ENCODE measurements around the gene DUOXA1.

- RRBS, result no CpG with 5 or more reads among the region's 3 CpGs
These were observed 7.7 kb downstream of the SORD start for GRCh38 chr15:45030612-45031121.

DNA sequence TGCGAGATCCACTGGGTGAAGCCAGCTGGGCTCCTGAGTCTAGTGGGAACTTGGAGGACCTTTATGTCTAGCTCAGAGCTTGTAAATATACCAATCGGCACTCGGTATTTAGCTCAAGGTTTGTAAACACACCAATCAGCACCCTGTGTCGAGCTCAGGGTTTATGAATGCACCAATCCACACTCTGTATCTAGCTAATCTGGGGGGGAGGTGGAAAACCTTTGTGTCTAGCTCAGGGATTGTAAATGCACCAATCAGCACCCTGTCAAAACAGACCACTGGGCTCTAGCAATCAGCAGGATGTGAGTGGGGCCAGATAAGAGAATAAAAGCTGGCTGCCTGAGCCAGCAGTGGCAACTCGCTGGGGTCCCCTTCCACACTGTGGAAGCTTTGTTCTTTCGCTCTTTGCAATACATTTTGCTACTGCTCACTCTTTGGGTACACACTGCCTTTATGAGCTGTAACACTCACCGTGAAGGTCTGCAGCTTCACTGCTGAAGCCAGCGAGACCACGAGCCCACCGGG lies 12.3 kb downstream of the SORD start:
- RRBS, result no CpG with 5 or more reads among the region's 10 CpGs

GRCh38 chr15:45079648-45080098 lies 34.3 kb downstream of the DUOX2 start:
- RRBS, result no CpG with 5 or more reads among the region's 4 CpGs

DNA sequence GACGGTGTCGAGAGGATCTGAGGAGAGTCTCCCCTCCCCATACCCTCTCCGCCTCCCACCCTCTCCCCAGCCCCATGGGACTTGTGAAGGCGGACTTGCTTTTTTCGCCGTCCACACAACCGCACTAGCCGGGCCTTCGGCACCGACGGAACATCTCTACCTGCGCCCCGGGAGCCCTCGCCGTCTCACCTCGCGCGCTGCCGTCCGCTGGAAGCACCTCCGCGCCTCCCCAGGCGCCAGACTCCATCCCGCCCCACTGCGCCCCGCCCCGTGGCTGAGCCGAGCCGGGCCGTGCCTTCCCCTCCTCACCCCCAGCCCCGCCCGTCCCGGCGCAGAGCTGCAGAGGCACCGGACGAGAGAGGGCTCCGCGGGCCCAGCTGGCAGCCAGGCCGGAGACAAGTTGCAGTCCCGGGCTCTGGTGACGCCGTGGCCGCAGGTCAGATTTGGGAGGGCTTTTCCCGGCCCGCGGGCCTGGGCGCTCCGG lies at the start of gene DUOXA1:
TSS of gene DUOXA1 (minus strand) at position 217 of the 484 bp plus-strand sequence.
- RRBS, result 3% methylated on average over 21 of the region's 48 CpGs

DNA sequence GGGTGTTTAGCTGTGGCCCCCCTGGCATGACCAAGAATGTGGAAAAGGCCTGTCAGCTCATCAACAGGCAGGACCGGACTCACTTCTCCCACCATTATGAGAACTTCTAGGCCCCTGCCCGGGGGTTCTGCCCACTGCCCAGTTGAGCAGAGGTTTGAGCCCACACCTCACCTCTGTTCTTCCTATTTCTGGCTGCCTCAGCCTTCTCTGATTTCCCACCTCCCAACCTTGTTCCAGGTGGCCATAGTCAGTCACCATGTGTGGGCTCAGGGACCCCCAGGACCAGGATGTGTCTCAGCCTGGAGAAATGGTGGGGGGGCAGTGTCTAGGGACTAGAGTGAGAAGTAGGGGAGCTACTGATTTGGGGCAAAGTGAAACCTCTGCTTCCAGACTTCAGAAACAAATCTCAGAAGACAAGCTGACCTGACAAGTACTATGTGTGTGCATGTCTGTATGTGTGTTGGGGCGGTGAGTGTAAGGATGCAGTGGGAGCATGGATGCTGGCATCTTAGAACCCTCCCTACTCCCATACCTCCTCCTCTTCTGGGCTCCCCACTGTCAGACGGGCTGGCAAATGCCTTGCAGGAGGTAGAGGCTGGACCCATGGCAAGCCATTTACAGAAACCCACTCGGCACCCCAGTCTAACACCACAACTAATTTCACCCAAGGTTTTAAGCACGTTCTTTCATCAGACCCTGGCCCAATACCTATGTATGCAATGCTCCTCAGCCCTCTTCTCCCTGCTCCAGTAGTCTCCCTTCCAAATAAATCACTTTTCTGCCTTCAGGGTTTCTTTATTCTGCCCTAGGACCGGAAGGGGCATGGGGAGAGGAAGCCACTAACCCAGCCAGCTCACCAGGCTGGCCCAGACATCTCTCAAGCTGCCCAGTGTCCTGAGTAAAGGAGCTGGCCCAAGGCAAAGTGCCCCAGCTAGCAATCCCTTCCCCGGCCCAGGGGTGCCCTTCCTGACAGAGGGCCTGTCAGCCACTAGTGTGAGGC lies 22.7 kb downstream of the SHF start:
- RRBS, result 86% methylated on average over 1 of the region's 8 CpGs

GRCh38 chr15:45391930-45392607 lies 10.1 kb upstream of the SPATA5L1 start:
- RRBS, result no CpG with 5 or more reads among the region's 7 CpGs

GRCh38 chr15:45441549-45442154 lies 11.2 kb downstream of the C15orf48 start:
- RRBS, result no CpG with 5 or more reads among the region's 8 CpGs

DNA sequence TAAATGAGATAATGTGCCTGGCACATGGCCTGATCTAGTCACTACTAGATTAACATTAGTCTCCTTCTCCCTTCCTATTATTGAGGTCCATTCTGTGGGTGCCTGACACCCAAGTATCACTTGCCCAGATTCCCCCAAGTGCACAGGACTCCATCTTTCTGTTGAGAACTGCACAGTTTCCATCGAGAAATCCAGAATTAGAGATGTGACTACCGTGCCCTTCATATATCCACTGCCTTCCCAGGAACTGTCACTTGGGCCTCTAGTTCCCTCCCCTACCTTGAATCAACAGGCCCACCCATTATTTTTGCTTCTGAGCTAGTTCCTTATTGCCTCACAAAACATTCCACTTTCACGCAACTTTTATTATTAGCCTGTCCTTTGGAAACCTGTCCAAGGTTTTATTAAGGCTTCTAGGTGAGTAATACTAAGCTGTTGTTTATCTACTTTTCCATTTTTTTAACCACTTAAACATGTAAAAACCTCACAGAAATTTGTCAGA lies 17.1 kb upstream of the SLC30A4 start:
- RRBS, result no CpG with 5 or more reads among the region's 3 CpGs

- RRBS, result no CpG with 5 or more reads among the region's 17 CpGs
These were observed 940 bp downstream of the SQOR start for GRCh38 chr15:45635699-45636238.

- RRBS, result no CpG with 5 or more reads among the region's 1 CpG
These were observed 6.5 kb downstream of the SQOR start for GRCh38 chr15:45641202-45641848.

GRCh38 chr15:45919650-45920038 lies 284.8 kb downstream of the SQOR start:
- RRBS, result no CpG with 5 or more reads among the region's 5 CpGs

DNA sequence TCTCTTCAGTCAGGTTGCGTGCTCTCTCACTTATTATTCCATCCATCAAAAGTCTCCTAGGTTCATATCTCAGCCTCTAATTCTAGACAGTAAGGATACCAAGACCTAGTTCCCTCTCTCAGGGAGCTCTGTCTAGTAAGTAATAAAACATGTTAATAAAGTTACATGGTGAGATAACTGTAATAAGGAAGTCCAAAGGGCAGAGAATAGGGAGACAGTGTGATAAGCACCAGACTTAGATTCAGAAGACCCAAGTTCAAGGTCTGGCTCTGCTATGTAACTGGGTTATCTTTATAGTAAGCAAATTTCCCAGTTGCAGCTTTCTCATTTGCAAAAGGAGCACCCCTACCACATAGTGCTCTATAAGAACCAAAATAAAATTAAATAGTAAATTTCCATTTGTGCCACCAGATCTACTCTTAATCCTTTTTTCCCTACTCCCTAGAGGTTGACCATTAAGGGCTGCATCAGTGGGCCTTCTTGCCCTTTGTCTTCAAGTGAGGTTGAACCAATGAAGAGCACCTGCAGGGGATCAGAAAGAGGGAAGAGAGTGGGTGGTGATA lies 8.7 kb upstream of the SEMA6D start:
- RRBS, result no CpG with 5 or more reads among the region's 1 CpG

- RRBS, result 2% methylated on average over 37 of the region's 77 CpGs
These were observed 1.1 kb downstream of the SEMA6D start for GRCh38 chr15:47718021-47719114.

DNA sequence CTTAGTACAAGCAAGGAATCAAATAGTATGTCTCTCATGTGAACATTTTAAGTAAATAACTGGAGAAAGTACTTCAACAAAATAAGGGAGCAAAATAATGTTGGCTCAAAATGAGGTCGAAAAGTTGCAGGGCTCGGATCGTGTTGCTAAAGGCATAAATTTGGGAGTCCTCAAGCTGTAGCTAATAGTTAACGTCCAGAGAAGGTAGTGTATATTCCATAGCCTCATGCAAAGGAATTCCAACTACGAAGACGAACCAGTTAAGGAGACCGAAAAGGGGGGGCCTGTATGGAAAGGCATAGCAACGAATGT lies 864 bp upstream of the DUT start:
- RRBS, result no CpG with 5 or more reads among the region's 8 CpGs

- RRBS, result 1% methylated on average over 38 of the region's 83 CpGs
These were observed 667 bp downstream of the DUT start for GRCh38 chr15:48331625-48332567.

- RRBS, result no CpG with 5 or more reads among the region's 8 CpGs
These were observed 156.9 kb downstream of the DUT start for GRCh38 chr15:48487890-48488768.

GRCh38 chr15:48559271-48559578 lies 86.3 kb downstream of the FBN1 start:
- RRBS, result no CpG with 5 or more reads among the region's 4 CpGs

GRCh38 chr15:48794537-48795285 lies 16.2 kb downstream of the CEP152 start:
- RRBS, result no CpG with 5 or more reads among the region's 3 CpGs

DNA sequence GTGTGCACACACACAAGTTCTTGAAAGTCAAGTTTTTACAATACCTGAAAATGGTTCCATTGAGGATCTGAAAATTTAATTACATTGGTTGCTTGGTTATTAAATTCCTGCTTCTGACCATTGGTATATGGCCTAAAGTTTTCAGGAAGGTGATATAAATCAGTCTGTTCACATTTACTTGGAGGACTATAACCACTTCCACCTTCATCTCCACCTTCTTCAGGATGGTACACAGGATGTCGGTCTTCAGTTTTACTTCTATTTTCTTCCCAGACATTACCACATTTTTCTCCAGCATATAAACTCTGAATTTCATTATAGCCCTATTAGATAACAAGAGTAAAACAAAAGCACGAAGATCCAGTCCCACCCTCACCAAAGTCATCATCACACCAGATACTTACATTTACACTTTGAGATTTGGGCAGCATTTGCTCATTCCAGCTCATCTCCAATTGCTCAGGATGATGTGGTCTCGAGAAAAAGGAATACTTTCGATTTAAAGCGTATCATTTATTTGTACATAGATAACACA lies 13.5 kb downstream of the CEP152 start:
- RRBS, result no CpG with 5 or more reads among the region's 5 CpGs